Urinary bladder (tissue), 3 donors: ENCODE results near the gene BMP4.

DNA sequence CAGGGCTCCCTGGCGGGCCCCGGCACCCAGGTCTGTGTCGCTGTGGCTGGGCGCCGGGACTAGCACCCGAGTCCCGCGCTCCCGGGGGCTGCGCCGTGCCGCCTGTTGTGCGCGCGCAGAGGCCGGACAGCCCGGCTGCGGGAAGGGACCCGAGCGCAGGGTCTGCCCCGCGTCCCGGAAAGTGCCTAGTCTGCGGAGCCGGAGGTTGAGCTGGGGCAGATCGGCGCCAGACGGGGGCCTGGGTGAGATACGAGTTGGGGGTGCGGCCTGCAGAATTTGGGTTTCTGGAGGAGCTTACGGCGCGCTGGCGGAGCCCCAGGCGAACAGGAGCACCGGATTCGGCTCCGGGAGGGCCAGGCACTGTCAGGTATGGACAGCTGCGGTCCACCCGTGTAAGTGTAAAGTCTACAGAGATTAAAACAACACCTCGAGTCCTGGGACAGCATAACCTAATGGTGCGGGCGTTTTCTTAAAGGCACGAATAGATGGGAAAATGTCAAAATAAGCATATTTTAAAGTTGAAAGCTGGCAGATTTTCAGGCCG lies 786 bp downstream of the FRMD6 start:
- PRO-cap: bidirectional peak, plus-strand start at position 279 of the sequence, minus-strand start at position 183 of the sequence
- RAMPAGE, long total RNA: no peak

- PRO-cap: no peak
- RAMPAGE, long total RNA: no peak
These were observed 16.2 kb upstream of the GNG2 start for GRCh38 chr14:51844106-51844740.

DNA sequence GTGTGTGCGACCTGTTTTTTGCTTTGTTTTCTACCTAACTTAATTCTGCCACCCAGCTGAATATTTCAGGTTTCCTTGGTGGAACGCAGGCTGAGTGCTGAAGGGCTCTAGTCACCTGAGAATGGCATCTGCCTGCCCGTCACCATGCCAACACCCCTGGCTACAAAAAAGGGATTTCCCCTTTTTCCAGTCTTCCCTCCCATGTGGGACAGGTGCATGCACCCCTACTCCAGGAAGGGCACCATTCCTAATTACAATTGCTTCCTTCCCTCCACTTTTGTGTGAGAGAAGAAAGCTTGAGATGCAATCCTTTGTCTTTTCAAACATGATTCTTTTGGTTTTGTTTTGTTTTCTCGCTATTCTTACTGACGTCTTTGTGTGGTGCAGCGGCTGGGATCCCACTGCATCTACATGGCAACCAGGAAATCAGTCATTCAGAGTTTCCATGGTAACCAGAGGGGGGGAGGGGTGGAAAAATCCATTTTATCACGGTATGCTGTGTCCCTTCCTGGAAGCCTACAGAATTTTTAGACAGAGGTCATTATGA lies 13.8 kb upstream of the GNG2 start:
- PRO-cap: no peak
- RAMPAGE, long total RNA: no peak

- PRO-cap: no peak
- RAMPAGE, long total RNA: no peak
These were observed 3.1 kb downstream of the GNG2 start for GRCh38 chr14:51863508-51863937.

DNA sequence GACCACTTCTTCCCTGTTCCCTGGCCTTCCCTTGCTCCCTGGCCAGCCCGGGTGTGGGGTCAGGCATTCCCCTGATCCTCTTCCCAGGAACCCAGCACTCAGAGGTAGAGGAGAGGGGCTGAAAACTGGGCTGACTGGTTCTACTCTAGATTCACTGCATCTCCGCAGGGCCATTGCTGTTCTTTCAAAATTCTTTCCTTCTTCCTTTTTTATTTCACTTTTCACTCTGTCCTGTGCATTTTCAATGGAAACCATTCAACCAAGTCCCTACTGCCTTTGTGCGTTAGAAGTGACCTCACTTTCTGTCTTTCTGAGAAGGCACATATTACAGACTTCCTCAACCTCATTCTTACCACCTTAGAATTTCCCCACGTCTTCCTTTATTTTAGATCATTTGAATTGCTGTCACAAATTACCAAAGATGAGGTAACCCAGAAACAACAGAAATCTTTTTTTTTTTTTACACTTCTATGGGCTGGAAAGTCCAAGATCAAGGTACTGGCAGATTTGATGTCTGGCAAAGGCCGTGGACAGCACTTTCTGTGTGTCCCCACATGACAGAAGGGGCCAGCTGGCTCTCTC lies 5.8 kb downstream of the GNG2 start:
- PRO-cap: no peak
- RAMPAGE, long total RNA: no peak

GRCh38 chr14:51873001-51873675 lies 12.7 kb downstream of the GNG2 start:
- PRO-cap: no peak
- RAMPAGE, long total RNA: no peak

- PRO-cap: no peak
- RAMPAGE, long total RNA: no peak
These were observed 11.7 kb downstream of the STYX start for GRCh38 chr14:52741620-52742182.

GRCh38 chr14:52835505-52835984 lies 44.1 kb upstream of the GNPNAT1 start:
- PRO-cap: no peak
- RAMPAGE, long total RNA: no peak

GRCh38 chr14:52937155-52937871 lies 13.5 kb downstream of the FERMT2 start:
- PRO-cap: no peak
- RAMPAGE, long total RNA: no peak

- PRO-cap: bidirectional peak, plus-strand start at chr14:53957020, minus-strand start at chr14:53956808
- RAMPAGE, long total RNA: start-site peak on the minus strand at chr14:53956811-53956835, 173 and 62 reads in 2 replicates
These were observed at the start of gene BMP4 for GRCh38 chr14:53956397-53957275. TSS of gene BMP4 (minus strand) at chr14:53956825.

DNA sequence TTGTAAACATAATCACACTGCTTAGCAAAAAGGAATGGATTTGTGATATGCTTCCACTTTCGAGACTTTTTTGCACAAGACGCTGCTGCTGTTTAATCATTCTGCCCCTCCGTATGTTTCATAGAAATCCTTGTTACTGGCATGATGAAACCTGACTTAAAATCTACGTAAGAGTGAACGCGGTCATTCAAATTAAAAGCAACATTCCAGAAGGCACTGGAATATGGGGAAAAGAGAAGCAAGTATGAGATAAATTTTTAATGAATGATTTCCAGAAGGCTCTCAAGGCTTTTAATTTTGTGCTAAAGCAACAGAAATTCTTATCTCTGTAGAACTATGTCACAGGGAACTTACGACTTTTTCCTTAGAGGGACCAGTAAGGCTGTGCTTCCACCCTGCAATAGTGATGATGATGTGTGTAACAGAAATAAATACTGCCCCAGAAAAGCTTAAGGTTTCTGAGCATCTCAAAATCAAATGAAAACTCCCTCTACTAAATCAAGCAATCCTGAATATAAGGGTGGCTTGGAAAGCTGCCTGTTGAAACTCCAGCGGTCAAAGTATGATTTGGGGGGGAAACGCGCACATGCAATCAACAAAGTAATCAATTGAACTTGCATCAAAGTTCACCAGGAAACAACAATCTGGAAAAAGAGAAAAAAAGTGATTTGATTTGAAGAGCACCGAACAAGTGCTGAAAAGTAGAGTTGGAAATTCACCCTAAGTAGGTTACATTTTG lies 939 bp downstream of the CNIH1 start:
- PRO-cap: no peak
- RAMPAGE, long total RNA: no peak

- PRO-cap: no peak
- RAMPAGE, long total RNA: no peak
These were observed 2.6 kb upstream of the CNIH1 start for GRCh38 chr14:54443694-54444244.

- PRO-cap: no peak
- RAMPAGE, long total RNA: no peak
These were observed 6.0 kb upstream of the CNIH1 start for GRCh38 chr14:54447034-54447725.

DNA sequence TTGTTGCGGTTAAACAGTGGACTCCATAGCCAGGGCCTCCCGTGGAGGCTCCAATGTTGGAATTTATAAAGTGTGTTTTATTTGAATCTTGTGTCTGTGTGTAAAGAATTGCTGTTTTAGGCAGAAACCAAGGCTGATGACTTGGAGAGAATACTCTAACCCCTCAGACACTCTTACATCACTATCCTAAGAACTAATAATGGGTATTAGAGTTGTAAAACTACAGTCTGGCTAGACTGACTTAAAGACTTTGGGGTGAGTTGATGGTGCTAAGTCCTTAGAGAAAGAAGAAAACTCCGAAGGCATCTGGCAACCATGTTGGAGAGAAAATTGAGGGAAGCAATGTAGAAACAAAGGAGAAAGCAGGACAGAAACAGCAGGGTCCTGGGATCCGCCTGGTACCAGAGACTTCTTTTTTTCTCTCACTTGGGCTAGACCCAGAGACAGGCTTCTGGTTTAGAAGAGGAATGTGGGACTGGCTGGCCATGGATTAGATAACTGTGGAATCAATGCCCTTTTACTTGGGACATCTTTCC lies 34.8 kb downstream of the SAMD4A start:
- PRO-cap: no peak
- RAMPAGE, long total RNA: no peak

- PRO-cap: no peak
- RAMPAGE, long total RNA: no peak
These were observed 102.9 kb downstream of the SAMD4A start for GRCh38 chr14:54669553-54670467.

GRCh38 chr14:54702957-54703456 lies 136.1 kb downstream of the SAMD4A start:
- PRO-cap: no peak
- RAMPAGE, long total RNA: no peak

- PRO-cap: no peak
- RAMPAGE, long total RNA: no peak
These were observed 145.0 kb downstream of the GCH1 start for GRCh38 chr14:54757573-54758136.

GRCh38 chr14:55028077-55028542 lies 1.1 kb downstream of the SOCS4 start:
- PRO-cap: no peak
- RAMPAGE, long total RNA: no peak

DNA sequence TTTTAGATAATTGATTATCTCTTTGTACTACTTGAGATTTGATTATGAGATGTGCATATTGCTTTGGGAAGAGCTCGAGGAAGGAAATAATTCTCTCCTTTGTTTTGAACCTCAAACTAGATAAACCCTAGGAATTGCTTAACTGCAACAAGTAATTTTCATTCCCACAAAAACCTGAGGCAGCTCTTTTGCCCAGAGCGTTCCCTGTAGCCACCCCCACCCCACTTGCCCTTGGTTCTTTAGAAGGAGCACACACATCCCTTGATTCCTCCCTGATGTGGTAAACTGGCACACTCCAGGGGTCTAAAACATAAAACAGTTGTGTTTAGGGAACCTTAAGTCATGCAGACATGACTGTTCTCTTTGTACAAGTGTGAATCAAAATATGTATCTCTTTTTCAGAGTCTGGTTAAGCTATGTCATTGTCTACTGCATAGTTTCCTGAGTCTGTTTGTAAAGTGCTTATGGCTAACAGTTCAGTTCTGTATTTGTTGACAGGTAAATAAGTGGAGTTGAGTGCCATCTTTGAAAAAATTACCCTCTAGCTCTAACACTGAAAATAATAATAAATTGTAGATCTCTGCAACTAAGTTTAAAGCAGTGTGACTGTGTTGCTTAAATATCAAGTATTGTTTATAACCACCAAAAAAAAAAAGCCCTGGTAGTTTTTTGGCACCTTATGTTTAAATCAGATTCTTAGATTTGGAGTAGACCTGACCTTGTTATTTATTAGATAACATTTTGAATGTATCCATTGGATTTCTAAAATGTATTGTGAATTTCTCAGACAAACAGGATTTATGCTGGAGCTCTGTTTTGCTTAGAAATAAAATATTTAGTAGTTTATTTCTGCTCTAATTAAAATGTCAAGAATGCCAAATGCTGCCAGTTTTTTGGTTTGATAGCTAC lies 14.1 kb downstream of the MAPK1IP1L start:
- PRO-cap: no peak
- RAMPAGE, long total RNA: no peak

GRCh38 chr14:55126231-55126580 lies 2.8 kb upstream of the LGALS3 start:
- PRO-cap: unidirectional peak, minus-strand start at chr14:55126404
- RAMPAGE, long total RNA: no peak